HEK293 (cell line): Measurements from ENCODE around the genes METTL27 and ELN.

DNA sequence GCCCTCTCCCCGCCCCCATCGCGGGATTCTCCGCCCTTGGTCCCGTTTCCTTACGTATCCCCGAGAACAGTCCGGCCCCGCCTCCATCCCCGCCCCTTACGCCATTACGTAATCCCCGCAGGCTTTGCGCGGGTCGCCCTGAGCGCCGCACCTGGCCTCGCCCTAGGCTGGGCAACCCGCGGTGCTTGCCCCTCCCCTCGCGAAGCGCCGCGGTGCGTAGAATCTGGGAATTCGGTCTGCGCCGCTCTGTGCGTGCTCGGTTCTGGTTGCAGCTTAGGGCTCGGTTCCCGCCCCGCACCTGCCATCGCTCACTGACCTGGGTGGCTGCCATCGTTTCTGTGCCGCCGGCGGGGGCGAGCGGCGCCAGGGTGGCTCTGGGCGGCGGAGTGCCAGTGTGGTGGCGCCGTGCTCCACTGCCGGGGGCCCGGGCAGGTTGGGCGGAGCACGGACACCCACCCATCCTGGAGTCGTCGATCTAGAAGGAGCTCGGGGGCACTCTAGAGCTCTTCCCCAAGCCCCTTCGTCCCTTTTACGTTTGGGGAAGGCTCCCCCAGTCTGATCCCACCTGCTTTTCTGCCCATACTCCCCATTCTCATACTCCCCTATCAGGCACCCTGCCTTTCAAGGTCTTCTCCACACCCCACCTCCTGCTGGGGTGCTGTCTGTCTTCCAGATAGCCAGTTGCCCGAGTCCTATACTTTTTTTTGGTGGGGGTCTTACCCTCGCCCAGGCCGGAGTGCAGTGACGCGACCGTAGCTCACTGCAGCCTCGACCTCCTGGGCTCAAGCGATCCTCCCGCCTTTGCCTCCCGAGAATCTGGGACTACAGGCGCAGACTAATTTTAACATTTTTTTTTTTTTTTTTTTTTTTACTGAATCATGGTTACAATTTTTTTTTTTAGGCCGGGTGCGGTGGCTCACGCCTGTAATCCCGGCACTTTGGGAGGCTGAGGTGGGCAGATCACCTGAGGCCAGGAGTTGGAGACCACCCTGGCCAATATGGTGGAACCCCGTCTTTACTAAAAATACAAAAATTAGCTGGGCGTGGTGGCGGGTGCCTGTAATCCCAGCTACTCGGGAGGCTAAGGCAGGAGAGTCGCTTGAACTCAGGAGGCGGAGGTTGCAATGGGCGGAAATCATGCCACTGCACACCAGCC lies 674 bp upstream of the ABHD11 start:
- PRO-cap = bidirectional peak, plus-strand start at position 202 of the sequence, minus-strand start outside the sequence; unidirectional peak, minus-strand start at position 596 of the sequence
- RRBS, 2 experiments = under 1% methylated on average over 9 of the region's 78 CpGs

GRCh38 chr7:73829840-73830343 lies 904 bp upstream of the CLDN4 start:
- PRO-cap = no peak
- RRBS, 2 experiments = no CpG with 5 or more reads among the region's 7 CpGs

DNA sequence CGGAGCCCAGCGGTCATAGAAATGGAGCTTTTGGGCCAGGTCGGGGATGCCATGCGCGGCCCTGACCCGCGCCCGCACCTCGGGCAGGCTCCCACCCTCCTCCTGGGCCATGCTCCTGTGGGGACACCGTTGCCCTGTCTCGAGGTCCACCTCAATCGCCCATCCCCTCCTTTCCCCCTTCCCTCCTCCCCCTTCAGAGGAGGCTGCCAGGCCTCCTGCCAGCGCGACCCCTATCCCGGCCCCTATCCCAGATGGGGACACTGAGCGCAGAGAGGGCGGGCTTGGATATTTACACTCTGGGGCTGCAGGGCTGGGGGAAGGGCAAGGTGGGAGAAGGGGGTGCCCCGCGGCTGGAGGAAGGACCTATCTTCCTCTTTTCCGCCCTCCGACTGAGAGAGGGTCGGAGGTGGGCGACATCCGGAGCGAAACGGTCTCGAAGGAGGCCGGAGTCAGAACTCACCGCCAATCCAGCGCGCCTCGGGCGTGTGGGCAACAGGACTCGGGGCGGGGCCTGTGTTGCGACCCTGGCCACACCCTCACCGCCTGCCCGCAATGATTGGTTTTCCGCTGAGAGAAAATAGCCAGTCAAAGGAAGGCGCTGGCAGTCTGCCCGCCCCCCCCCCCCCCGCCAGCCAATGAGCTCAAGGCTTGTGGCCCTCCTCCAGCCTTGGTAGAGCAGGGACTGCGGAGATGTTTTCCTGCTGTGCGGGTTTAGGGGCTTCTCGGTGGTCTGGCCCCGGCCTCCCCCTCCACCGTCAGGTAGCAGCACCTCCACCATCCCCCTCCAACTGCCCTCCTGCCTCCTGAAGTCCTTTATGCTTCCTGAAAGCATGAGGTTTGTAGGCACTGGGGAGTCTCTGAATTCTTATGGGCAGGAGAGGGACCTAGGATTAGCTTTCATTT lies at the start of gene METTL27:
TSS of gene METTL27 (minus strand) at position 487 of the 903 bp plus-strand sequence.
- PRO-cap = bidirectional peak, plus-strand start at position 257 of the sequence, minus-strand start at position 246 of the sequence; bidirectional peak, plus-strand start at position 673 of the sequence, minus-strand start at position 478 of the sequence
- RRBS, 2 experiments = 76 to 97% methylated on average over 1 of the region's 47 CpGs

DNA sequence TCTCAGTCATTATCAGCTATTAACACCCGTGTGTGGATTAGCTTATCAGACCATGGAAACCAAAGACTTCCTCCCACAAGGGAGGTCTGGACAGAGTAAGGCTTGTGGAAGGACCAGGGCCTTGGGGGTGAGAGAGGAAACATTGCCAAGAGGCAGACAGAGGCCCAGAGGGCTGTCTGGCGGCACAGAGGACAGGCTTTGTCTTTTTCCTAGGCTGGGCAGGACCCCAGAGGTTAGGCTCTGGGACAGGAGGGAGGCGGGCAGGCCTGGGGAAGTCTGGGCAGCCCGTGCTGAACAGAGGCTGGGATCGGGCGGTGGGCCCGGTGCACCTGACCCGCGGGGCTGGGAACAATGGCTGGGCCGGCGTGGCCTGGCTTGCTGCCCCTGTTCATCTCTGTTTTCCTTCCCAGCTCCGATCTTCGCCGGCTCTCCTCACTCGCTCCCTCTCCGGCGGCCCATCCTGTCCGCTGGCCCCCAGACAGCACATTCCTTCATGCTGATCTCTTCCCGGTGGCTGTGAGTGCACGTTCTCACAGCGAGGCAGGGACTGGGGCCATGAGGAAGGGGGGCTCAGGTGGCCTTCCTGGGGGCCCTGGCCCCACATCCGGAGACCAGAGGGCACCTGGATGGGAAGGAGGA lies 25.4 kb downstream of the TMEM270 start:
- PRO-cap = no peak
- RRBS, 2 experiments = 76 to 84% methylated on average over 13 to 15 of the region's 22 CpGs

- PRO-cap = no peak
- RRBS, 2 experiments = no CpG with 5 or more reads among the region's 12 CpGs
Measured at GRCh38 chr7:74003421-74003959, 24.5 kb upstream of the ELN start.

DNA sequence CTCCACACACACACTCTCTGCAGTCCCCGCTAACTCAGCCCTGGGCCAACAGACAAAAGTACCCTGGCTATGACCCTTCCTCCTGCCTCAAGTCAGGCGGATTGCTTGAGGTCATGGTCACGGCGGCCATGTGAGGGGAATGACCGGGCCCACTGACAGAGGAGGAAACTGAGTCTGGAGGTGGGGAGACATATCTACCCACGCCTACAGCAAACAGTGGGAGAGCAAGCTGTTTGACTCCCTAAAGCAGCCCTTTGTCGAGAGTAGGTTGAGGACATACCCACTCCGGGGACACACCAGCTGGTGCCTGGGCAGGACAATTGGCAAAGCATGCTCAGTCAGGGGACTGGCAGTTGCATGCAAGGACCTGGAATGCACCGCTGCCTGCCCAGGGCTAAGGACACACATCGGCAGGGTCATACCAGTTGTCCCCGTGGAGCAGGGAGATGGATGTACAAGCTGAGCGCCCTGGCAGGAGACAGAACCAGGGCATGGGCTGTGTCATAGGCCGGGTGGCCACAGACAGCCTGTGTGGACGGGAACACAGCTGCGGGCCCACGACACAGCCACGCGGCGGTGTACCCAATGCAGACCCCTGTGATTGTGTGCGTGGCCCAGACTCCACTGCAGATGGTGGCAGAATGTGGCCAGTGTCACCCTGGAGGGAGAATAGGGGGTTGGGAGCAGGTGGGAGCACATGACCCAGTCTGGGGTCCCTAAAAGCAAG lies 18.3 kb upstream of the ELN start:
- PRO-cap = no peak
- RRBS, 2 experiments = no CpG with 5 or more reads among the region's 20 CpGs

DNA sequence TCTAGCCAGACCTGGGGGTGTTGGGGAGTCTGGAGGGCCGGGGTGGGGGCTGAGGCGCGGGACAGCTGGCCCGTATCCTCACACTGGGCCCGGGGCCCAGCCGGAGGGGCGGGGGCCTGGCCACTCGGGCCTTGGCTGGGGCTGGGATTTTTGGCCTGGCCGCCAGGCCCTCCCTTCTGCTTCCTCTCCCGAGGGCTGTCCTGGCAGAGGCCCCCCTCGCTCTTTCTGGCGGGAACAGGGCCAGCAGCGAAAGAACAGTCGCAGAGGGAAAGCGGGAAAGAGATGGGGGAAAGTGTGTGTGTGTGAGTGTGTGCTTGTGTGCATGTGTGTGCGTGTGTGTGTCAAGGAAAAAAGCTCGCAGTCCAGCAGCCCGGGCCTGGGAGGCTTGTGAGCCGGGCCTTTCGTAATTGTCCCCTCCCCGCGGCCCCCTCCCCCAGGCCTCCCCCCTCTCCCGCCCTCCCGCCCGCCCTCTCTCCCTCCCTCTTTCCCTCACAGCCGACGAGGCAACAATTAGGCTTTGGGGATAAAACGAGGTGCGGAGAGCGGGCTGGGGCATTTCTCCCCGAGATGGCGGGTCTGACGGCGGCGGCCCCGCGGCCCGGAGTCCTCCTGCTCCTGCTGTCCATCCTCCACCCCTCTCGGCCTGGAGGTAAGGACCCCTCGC lies at the start of gene ELN:
TSS of gene ELN (plus strand) at position 553 of the 664 bp plus-strand sequence.
- PRO-cap = no peak
- RRBS, 2 experiments = 76 to 79% methylated on average over 5 of the region's 40 CpGs

DNA sequence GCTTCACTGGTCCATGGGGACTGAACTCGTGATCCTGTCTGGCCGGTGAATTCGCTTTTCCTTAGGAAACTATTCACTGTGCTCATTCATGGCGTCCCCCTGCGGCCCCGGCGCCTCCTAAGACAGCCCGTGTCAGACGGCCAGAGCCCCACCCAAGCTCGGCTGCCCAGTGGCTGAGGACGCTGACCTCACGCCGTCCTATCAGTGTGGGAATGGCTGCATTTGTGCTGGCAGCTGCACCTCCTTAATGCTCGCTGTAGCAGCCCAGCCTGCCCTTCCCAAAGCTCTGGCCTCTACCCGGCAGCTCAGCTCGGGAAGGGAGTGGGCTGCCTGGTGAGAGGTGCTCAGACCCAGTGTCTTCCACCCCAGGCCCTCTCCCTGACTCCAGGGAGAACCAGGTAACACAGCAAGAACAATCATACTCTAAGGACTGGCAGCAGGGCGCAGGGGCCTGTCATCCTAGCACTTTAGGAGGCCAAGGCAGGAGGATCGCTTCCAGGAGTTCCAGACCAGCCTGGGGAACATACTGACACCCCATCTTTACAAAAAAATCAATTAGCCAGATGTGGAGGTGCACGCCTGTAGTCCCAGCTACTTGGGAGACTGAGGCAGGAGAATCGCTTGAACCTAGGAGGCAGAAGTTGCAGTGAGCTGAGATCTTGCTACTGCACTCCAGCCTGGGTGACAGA lies 6.2 kb downstream of the ELN start:
- PRO-cap = no peak
- RRBS, 2 experiments = 75 to 92% methylated on average over 5 of the region's 20 CpGs

DNA sequence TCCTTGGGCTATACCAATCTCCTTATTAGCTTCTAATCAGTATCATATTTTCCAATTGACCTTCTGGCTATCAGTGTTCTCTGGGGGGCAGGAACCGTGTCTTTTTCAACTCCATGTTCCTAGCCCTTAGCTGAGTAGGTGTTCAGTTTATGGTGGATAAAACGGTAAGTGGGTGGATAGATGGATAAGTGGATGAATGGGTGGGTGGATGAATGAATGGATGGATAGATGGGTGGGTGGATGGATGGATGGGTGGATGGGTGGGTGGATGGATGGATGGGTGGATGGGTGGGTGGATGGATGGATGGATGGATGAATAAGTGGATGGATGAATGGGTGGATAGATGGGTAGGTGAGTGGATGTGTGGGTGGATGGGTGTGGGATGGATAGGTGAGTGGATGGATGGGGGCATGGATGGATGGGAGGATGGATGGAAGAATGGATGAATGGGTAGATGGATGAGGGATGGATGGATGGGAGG lies 25.5 kb downstream of the ELN start:
- PRO-cap = no peak
- RRBS, 2 experiments = no CpG with 5 or more reads among the region's 2 CpGs

DNA sequence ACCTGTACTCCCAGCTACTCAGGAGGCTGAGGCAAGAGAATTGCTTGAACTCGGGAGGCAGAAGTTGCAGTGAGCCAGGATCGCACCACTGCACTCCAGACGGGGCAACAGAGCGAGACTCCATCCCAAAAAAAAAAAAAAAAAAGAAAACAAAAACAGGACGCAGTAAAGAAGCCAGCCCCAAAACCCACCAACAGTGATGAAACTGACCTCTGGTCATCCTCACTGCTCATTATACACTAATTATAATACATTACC lies 40.1 kb upstream of the EIF4H start:
- PRO-cap = no peak
- RRBS, 2 experiments = no CpG with 5 or more reads among the region's 5 CpGs

DNA sequence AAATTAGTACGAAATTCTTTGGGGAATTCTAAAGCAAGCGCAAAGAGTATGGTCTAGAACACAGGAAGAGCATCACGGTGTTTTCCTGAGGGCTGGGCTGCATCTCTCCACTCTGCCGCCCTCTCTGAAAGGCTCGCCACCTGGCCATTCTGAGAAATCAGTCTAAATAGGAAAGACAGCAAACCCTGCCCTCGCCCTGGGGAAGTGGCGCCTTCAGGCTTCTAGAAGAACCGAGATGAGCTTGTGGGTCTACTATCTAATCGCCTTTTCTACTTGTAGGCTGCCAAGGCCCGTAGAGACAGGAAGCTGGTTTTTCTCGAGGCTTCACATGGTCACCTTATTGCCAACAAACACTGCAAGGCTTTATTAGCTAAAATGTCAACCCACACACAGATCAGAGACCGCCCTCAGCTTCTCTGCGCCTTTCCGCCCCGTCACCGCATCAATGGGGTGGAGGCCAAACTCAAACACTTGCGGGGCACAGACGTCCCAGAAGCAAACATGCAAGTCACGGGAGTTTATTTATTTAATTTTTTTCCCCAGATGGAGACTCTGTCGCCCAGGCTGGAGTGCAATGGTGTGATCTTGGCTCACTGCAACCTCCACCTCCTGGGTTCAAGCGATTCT lies 21.5 kb downstream of the LAT2 start:
- PRO-cap = no peak
- RRBS, 2 experiments = no CpG with 5 or more reads among the region's 21 CpGs

GRCh38 chr7:74272324-74273073 lies 16.7 kb upstream of the CLIP2 start:
- PRO-cap = no peak
- RRBS, 2 experiments = no CpG with 5 or more reads among the region's 10 CpGs

DNA sequence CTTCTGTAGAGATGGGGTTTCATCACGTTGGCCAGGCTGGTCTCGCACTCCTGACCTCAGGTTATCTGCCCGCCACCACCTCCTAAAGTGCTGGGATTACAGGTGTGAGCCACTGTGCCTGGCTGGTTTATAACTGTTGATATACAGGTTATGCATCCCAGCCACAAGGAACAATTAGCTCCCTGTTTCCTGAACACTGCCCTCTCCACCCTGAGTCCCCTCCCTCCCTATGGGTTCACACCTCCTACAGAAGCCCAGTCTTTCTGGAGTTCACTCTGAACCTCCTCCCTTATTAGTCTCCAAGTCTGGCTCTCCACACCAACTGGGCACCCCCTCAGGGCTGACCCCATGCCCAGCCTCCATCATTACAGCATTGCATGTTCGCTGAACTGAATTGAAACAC lies 1.9 kb upstream of the CLIP2 start:
- PRO-cap = no peak
- RRBS, 2 experiments = no CpG with 5 or more reads among the region's 4 CpGs

DNA sequence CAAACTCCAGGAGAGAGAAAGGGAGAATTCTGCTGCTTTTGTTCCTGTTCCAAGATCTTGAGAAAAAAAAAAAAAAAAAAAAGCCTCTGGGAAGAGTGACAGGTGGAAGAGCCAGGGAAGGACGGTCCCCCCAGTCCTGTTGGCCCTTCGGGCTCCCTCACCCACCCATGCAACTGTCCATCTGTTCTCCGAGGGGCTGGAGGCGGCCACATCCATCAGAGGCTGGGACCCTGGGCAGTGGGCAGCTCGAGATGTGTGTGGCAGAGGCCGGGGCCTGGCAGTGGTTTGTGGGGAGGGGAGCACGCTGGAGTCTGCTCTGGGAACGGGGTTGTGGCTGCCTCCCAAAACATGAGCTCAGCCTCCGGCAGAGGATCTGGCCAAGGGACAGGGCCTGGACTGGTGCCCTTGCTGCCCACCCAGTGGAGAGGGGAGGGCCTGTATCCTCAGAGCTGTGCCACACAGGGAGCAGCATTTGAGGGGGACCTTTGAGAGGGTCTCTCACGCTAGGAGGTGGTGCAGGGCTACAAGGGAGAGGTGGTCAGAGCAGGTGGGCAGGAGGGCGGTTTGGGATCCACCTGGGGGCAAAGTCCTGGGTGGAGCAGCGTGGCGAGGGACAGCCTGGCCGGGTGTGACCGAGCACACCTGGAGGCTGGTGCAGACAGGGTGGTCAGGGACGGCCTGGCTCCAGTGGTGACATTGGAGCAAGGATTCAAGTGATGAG lies 35.7 kb downstream of the CLIP2 start:
- PRO-cap = no peak
- RRBS, 2 experiments = 81 to 100% methylated on average over 3 of the region's 16 CpGs

DNA sequence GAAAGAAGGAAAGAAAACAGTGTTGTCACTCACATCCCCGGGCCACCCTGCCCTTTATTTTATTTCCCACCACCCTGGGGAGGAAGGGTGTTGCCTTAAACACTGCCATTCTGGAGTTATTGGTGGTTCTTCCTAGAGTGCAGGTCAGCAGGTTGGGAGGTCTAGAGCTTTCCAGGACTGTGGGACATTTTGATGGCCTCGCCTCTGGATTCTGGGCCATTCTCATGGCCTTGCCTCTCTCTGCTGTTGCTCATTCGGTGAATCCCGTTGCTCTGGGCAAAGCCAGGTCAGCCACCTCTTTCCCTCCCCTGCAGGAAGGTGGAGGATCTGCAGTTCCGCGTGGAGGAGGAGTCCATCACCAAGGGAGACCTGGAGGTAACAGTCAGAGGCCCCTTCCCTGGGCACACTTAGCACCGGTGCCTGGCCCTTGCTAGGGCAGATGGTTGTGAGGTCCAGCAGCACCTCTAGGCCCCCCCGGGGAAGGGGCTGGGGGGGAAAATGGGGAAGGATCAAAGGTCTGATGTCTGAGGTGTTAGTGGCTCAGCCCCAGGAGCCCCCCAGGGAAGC lies 74.8 kb downstream of the CLIP2 start:
- PRO-cap = no peak
- RRBS, 2 experiments = 62 to 92% methylated on average over 2 of the region's 8 CpGs

GRCh38 chr7:74379851-74381092 lies 73.4 kb upstream of the GTF2IRD1 start:
- PRO-cap = no peak
- RRBS, 2 experiments = no CpG with 5 or more reads among the region's 17 CpGs

DNA sequence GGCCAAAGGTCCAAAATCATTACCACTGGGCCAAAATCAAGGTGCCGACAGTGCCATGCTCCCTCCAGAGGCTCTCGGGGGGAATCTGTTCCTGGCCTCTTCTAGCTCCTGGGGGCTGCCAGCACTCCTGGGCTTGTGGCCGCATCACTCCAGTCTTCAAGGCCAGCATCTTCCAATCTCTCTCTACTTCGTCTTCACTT lies 38.9 kb downstream of the GTF2IRD1 start:
- PRO-cap = no peak
- RRBS, 2 experiments = no CpG with 5 or more reads among the region's 4 CpGs

GRCh38 chr7:74495094-74495728 lies 41.5 kb downstream of the GTF2IRD1 start:
- PRO-cap = no peak
- RRBS, 2 experiments = no CpG with 5 or more reads among the region's 13 CpGs

- PRO-cap = no peak
- RRBS, 2 experiments = 88 to 89% methylated on average over 6 of the region's 16 CpGs
Measured at GRCh38 chr7:74515278-74515707, 61.6 kb downstream of the GTF2IRD1 start.

- PRO-cap = no peak
- RRBS, 2 experiments = no CpG with 5 or more reads among the region's 13 CpGs
Measured at GRCh38 chr7:74589698-74590243, 67.7 kb upstream of the GTF2I start.